Urinary bladder (tissue), 3 donors: ENCODE measurements around a stretch of chrX.

DNA sequence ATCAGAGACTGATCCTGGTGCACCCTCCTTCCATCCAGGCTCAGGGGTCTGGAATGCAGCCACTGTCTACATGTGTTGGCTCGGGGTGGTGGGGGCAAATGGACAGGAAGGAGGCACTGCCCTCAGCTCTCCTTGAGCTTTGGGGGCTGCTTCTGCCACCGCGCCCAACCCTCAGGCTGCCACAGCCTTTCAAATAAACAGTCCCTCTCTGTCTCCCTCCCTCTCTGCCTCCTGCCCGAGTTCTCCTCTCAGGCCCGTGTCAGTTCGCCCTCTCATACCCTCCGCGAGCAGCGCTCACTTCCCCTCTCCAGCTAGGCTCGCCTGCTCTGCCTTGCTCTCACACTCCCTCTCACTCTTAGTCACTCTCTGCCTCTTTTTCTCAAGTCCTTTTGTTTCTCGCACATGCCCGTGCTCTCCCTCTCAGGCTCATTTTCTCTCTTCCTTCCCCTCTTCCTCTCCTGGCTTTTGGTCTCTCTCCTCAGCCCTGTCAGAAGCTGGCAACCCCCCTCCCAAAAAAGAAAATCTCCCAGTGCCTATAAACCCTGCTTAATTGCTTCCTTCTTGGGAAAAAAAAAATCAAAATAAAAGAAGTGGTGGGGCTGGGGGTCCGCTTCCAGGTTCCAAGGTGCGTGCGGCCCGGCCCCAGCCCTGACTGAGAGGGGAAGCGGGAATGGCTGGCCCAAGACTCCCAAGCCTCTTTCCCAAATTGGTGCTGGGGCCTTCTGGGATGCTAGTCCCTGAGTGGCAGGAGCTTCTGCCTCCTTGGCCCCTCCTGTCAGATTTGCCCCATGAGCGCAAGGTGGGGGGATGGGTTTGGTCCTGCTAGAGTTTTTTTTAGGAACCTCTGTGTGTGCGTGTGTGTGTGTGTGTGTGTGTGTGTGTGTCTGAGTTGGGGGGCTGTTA is 3.4 kb downstream of the EFNB1 start:
- PRO-cap = unidirectional peak, minus-strand start at position 247 of the sequence
- RAMPAGE, long total RNA = no peak

DNA sequence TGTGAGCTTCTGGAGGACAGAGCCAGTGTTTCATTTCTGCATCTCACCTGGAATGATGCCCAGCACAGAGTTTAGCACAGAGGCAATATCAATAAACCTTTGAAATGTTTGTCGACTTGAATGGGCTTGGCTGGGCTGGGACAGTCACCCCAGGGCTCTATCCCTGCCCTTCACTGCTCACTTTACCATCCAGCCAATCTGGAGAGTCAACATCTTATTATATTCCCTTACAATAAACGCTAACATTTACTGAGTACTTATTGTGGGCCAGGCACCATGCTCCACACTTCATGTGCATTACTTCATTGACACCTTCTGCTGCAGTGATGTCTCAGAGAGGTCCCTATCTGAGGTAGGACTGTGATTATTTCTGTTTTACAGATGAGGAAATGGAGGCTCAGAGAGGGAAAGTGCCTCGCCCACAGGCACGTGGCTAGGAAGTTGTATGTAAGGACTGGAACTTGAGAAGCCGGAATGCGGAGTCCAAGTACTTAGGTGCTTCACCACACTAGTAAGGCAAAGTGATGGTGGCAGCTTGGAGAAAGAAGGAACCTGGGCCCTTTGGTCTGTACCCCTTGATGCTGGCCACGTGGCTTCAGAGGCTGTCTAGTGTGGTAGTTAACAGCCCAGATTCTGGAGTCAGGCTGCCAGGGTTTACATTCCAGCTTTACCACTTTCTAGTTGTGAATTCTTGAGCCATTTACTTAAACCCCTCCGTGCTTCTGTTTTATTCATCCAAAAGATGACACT is 19.6 kb downstream of the EFNB1 start:
- PRO-cap = no peak
- RAMPAGE, long total RNA = no peak

GRCh38 chrX:68912224-68912574 is 83.4 kb downstream of the EFNB1 start:
- PRO-cap = no peak
- RAMPAGE, long total RNA = no peak

- PRO-cap = unidirectional peak, plus-strand start at chrX:68996192
- RAMPAGE, long total RNA = no peak
These were observed 167.2 kb downstream of the EFNB1 start for GRCh38 chrX:68995718-68996744.

DNA sequence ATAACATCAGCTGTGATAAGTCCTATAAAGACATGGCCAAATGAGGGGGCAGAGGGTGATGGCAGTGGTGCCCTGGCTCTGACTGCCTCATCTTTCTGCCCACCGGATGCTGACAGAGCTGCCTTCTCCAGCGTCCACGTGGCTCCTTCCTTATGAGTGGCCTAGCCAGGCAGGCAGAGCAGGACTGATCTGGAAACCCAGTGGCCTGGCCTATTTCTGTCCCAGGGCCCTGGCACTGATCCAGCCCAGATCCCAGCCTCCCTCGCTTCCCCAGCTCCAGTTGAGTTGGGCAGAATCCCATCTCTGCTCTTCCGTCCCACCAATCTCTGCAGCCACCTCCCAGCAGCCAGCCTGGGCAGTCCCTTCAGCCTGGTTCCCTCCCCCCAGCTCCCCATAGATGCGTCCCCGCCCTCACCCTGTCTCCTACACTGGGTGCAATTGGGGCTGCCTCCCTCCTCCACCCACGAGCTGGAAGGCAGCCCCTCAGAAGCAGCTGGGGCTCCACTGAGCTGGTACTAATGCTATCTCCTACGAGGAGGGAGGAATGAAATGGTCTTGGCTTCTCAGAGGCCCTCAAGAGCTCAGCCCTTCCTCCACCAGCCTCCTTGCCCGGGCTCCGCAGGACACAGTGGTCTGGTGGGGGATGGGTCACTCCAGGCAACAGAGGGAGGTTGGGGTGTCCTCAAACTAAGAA is 94.2 kb downstream of the PJA1 start:
- PRO-cap = no peak
- RAMPAGE, long total RNA = no peak

- PRO-cap = no peak
- RAMPAGE, long total RNA = no peak
These were observed 283 bp downstream of the PJA1 start for GRCh38 chrX:69164988-69165352.

DNA sequence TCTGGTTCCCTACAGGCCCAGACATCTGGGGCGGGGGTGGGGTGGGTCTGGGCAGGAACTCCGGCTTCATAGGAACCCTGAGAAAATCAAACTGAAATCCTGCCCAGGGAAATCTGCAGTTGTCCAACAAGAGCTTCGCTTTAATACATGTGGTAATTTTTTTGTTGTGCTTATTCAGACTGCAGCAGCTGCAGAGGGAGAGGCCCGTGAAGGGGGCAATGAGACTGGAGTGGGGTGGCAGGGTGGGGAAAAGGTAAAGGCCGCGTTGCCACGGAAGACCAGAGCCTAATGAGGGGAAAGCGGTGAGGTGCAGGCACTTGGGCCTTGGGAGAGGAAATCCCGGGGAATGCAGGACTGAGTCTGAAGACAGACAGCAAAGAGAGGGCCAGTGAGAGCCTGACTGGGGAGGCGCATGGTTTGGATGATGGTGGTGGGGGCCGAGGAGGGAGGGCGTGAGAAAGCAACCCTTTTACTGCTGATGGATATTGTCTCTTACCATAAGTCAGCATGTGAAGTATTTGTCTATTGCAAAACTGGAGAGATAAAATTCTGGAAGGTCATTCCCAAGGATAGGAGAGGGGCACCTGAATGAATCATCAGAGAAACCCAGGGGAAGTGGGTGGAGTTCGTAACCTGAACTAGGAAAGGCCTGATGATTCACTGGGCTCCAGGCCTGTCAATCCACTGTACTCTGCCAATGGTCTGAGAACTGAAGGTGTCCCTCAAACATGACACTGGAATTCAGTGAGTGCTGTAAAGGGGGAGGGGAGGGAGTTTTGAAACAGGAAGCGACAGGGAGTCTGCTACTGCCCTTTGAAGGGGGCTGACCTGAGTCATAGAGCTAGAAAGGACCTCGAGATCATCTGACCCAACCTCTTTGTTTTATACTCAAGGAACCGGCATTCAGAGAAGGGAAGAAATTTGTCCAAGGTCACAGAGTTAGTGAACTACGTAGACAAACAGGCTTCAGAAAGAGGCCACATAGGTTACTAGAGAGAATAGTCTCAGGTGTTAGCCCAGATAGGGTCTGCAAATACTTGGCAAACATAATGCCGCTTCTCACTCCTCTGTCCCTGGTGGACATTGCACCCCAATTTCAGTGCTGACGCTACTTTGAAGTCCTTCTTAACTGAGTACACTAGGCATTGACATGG is 52.1 kb downstream of the NALF2 start:
- PRO-cap = no peak
- RAMPAGE, long total RNA = no peak

DNA sequence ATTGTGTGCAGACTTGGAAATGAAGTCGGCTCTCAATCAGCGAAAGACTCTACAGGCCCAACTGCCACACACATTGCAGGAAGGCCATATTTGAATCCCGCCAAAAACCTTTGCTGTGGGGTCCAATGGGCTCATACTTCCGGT is 272 bp upstream of the OTUD6A start:
- PRO-cap = no peak
- RAMPAGE, long total RNA = no peak

DNA sequence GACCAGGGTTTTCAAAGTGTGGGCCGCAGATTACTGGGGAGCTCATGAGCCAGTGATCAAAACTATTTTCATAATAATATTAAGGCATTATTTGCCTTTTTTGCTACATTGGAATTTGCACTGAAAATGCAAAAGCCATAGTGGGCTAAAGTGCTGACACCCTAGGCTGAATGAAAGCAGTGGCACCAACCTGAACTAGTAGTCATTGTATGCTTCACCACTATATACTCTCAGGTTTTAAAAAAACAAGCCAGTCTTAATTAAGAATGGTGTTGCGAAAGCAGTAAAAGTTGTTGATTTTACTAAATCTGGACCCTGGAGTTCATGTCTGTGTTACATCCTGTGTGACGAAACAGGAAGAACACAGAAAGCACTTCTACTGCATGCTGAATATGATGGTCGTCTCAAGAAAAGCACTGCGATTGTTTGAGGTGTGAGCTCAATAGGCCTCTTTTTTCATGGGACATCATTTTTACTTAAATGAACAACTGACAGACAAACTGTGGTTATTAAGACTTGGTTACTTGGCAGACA is 24.3 kb upstream of the GDPD2 start:
- PRO-cap = bidirectional peak, plus-strand start at position 395 of the sequence, minus-strand start at position 197 of the sequence; unidirectional peak, plus-strand start at position 395 of the sequence
- RAMPAGE, long total RNA = no peak

GRCh38 chrX:70473708-70474433 is 29.2 kb downstream of the DLG3 start:
- PRO-cap = no peak
- RAMPAGE, long total RNA = no peak

DNA sequence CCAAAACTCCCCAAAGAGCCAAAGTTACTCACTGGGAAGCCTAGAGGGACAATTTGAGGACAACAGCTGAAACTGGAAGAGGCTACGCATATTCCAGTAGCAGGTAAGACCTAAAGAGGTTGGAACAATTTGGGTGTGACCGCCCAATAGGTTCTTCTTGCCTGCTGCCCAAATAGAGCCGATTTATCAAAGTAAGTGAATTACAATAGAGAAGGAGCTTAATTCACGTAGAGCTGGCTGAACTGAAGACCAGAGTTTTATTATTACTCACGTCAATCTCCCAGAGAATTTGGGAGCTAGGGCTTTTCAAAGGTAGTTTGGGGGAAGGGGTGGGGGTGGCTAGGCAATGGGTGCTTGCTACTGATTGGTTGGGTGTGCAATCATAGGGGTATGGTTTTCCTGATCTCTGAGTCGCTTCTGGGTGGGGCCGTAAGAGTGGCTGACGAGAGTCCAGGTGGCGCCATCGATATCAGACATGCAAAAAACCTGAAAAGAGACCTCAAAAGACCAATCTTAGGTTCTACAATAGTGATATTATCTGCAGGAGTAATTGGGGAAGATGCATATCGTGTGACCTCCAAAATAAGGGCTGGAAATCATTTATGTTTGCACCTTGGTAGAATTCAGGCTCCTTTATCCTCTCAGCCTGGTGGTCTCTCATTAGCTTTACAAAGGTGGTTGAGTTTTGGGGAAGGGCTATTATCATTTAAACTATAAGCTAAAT is 39.0 kb upstream of the SLC7A3 start:
- PRO-cap = no peak
- RAMPAGE, long total RNA = no peak

GRCh38 chrX:70999872-71000484 is 68.2 kb downstream of the SNX12 start:
- PRO-cap = no peak
- RAMPAGE, long total RNA = no peak

- PRO-cap = no peak
- RAMPAGE, long total RNA = no peak
These were observed 368 bp downstream of the IL2RG start for GRCh38 chrX:71111009-71111409.

- PRO-cap = no peak
- RAMPAGE, long total RNA = no peak
These were observed 5.8 kb downstream of the MED12 start for GRCh38 chrX:71124088-71124618.

- PRO-cap = no peak
- RAMPAGE, long total RNA = no peak
These were observed 10.0 kb downstream of the MED12 start for GRCh38 chrX:71128165-71129020.

- PRO-cap = bidirectional peak, plus-strand start at chrX:71533073, minus-strand start at chrX:71532849
- RAMPAGE, long total RNA = no peak
These were observed 214 bp upstream of the OGT start for GRCh38 chrX:71532775-71533005.

GRCh38 chrX:71536140-71536964 is 3.4 kb downstream of the OGT start:
- PRO-cap = unidirectional peak, minus-strand start at chrX:71536509
- RAMPAGE, long total RNA = no peak

DNA sequence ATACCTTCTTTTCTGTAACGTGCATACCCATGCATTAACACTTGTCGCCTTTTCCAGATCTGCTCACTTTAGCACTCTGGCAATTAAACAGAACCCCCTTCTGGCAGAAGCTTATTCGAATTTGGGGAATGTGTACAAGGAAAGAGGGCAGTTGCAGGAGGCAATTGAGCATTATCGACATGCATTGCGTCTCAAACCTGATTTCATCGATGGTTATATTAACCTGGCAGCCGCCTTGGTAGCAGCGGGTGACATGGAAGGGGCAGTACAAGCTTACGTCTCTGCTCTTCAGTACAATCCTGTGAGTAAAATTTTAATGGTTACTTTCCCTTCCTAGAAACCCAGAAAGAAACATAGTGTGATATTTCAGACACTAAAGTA is 4.9 kb downstream of the OGT start:
- PRO-cap = no peak
- RAMPAGE, long total RNA = no peak

DNA sequence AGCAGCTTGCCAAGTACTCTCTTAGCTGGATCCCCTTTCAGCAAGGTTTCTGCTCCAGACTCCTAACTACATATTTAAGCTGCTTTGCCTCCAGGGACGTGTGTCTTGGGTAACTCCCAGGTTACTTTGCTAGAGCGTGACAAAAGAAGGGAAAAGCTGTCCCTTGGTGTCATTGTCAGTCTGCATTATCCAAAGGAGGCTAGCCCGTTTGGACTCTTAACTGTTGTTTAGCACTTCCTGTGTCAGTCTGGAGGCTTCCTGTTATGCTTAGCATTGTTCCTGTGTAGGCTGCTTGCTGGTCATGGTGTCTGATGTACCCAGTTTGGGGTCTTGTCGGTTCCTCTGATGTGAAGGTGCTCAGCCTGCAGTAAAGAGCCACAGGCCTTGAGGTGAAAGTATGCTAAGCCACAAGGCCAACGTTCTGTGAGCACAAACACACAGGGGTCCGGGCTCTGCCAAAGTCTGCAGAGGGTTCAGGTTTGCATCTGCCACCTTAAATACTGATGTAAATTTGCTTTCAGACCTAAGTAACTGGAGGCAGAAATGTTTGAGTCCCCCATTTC is 11.5 kb downstream of the CXCR3 start:
- PRO-cap = no peak
- RAMPAGE, long total RNA = no peak

DNA sequence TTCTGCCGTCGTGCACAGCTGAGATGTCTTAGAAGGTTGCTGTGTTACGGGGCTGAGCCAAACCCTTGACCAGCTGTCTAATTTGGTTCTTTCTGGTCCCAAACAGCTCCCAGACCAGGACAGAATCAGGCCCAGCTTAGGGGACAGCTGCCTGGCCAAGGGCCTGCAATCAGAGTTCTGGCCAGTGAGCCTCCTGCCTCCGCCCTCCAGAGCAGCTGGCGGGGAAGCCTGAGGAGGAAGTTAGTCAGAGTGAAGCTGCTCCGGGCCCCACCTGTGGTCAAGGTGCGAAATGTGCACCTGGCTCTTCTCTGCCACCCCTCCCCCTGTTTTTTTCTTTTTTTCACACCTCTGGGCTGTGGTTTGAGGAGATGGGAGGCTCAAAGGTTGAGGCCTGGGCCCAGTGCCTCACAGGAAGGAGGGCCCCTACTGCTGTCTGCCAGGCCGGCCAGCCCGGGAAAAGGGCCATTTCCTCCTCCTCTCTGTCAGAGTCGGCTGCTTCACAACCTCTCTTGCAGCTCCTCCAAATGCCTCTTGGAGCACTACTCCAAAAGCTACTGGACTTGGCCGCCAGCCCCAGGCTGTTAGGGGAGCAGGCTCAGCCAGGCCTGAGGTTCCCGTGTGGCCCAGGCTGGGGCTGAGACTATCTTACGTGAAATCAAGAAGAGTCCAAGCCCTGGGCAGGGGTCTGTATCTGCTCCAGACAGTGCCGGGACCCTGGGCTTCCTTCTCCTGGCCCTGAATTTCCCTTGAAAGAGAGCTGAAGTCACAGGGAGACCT is 4.3 kb upstream of the CXCR3 start:
- PRO-cap = no peak
- RAMPAGE, long total RNA = no peak